Cardiac fibroblast (primary cell): ENCODE measurements around a stretch of chr6.

DNA sequence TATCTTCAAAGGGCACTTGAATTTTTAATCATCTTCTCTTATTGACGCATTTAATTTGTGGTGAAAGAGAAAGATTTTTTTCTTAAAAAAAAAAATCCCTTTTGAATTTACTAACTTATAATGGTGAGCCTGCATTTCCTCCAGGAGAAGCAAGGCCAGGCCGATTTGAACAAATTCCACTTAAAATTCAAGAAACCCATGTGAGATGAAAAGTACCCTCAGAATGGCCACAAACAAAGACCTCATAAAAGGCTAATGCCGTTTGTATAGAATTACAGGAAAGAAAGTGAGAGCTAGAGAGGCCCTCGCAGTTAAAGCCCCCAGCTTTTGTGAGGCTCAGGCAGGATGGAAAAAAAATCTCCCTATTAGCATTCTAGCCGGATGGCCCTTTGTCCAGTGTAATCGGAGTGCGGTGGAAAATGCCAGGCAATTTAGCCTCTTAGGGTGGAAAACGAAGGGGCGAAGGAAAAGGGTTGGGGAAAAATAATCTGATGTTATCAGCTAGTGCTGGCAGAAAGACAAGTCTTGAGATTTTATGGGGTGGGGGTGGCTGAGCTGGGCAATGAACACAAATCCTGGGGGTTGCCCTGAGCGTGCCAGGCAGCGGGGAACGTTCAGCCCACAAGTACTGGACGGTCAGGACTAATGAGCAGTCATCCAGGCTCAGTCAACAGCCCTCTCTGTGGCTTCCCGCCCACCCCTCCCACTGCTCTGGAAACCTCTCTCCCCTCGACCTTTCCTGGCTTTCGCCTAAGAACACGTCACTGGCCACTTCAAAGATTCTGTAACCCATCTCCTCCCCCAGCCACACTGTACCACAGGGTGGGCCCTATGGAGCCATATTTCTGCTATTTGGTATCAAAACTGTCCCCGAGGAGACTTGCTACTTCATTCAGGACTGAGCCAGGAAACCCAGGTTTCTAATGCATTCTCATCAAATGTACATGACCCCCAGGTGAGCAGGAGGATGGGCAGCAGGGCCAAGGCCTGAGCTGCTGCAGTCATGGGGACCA, 92.5 kb downstream of the PSMG4 start:
- RRBS = no CpG with 5 or more reads among the region's 18 CpGs

- RRBS = no CpG with 5 or more reads among the region's 15 CpGs
Observed at GRCh38 chr6:3377871-3378681, 78.8 kb downstream of the SLC22A23 start.

DNA sequence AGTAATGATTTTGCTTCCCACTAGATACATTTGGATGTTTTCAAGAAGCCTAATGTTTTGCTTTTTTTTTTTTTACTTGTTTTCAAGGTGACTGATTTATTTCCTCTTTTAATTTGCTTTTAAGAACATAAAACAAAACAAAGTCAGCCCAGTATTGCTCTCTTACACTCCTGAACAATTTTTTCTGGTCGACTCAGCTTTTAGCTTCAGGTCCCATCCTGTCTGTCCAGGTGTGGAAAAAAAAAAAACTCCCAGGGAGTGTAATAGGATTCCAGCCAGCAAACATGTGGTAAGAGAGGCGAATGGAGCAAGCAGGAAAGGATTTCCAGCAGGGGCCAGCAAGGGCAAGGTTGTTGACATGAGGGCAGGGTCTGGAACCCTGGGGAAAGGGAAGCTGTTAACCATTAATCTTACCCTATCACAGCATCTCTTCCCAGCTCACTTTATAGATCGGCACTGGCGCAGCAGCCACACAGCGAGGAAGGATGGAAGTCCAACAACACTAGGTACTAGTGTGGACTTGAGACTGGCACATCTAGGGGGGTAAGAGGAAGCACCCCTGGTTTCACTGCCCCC, 53.6 kb downstream of the SLC22A23 start:
- RRBS = no CpG with 5 or more reads among the region's 5 CpGs

GRCh38 chr6:3403692-3404484, 53.0 kb downstream of the SLC22A23 start:
- RRBS = no CpG with 5 or more reads among the region's 10 CpGs

DNA sequence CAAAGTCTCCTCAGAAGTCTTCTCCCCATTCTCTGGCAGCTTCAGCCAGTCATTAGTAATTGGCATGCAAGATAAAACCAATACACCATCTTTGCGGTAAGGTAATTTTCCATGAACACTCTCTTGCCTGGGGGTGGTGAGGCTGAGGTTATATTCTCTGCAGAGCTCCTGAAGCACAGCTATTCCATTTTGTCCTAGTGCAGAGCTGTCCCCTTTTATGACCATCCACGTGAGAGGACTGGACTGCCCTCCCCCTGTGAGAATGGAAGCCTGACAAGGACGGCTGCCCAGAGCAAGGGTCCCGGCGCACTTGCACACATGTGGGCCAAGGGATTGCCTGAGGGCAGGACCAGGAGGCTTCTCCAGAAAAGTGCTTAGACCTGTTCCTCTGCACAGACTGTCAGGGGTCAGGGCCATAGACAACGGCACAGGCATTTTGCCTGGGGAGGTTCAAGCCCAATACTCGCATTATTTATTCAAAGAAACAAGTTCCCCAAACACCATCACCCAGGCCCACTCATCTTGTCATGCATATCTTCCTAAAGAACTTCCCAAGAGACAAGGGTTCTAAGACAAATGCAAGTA, 48.2 kb downstream of the SLC22A23 start:
- RRBS = no CpG with 5 or more reads among the region's 7 CpGs

- RRBS = 2% methylated on average over 22 of the region's 87 CpGs
Observed at GRCh38 chr6:3750907-3751624, 447 bp downstream of the PXDC1 start.

DNA sequence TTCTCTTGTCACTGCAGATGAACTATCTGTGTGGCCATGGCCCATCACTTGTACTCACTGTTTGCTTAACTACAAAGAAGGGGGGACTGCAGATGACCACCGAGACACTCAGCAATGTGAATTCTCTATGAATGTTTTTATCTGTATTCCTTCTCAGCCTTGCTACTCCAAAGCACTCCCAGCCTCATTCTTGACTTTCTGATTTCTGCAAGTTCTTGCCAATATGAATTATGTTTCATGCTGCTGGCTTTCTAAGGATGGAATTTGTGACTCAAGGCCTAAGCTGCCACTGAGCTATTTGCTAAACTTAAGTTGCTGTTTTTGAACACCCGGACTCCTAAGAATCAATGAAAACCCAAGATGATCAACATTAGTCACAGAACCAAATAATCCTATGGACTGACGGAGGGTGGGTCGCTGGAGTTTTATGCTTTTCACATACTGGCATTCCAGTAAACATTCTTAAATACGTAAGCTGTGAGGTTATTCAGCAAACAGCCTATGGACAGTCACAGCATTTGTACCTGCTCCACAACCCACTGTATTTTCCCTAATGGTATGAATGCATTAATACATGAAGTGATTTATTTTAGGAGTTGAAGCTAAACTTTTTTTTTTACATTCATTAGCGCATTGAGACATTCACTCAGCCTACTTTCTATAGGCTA, 8.2 kb upstream of the PXDC1 start:
- RRBS = no CpG with 5 or more reads among the region's 6 CpGs

DNA sequence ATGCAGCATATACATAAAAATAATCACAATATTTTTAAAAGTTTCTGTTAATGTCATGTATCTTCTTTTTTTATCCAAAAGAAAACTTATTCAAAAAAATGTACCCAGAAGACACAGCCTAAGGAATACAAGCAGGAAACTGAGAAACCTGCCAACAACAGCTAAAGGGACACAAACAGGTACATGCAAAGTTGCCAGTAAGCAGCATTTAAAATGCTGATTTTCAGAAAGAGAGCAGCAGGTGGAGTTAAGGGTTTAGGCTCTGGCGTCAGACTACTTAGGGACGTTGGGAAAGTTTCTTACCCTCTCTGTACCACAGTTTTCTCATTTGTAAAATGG, 13.5 kb downstream of the ECI2 start:
- RRBS = no CpG with 5 or more reads among the region's 2 CpGs

GRCh38 chr6:4358168-4359404, 223.2 kb upstream of the ECI2 start:
- RRBS = no CpG with 5 or more reads among the region's 18 CpGs

DNA sequence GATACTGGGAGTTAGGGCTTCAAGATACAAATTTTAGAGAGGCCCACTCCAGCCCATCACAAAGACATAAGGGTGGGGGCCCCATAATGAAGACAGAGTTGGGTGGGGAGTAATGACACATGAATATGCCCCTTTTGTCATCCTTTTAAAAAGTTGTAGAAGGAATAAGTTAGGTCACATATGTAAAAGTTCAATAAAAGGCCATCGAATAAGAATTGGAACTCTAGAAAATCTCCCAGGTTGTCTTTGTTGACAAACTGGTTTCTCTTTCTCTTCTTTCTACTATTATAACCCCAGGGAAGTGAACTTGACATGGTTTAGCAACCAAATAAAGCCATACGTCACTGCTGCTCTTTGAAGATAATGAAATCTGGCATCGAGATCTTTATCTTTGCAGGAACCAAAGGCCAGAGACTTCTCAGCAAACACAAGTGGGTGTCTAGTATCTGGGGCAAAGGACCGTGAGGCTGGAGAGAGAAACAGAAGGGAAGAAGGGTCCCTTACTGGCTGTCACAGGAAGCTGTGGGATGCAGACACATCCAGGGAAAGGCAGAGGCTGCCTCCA, 286.7 kb upstream of the CDYL start:
- RRBS = no CpG with 5 or more reads among the region's 4 CpGs

- RRBS = no CpG with 5 or more reads among the region's 2 CpGs
Observed at GRCh38 chr6:4565140-4565418, 211.1 kb upstream of the CDYL start.

GRCh38 chr6:4615873-4616221, 160.4 kb upstream of the CDYL start:
- RRBS = no CpG with 5 or more reads among the region's 3 CpGs

DNA sequence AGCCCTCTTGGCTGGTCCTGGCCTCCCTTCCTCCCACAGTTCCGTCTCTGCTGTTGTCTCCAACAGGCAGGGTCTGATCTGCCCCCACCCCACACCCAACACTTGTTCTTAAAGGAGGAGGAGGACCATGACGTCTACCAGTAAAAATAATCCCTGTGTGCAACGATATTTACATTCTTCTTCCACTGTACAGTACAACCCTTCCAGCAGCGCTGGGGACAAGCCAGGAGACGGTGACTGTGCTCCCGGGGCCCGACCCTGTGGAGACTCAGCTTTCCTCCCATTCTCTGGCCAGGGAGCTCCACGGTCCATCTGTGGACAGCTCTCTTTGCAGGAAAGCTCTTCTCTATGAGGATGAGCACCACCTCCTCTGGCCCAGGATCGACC, 115.3 kb upstream of the CDYL start:
- RRBS = no CpG with 5 or more reads among the region's 9 CpGs

GRCh38 chr6:4797128-4797515, 20.9 kb downstream of the CDYL start:
- RRBS = no CpG with 5 or more reads among the region's 3 CpGs

DNA sequence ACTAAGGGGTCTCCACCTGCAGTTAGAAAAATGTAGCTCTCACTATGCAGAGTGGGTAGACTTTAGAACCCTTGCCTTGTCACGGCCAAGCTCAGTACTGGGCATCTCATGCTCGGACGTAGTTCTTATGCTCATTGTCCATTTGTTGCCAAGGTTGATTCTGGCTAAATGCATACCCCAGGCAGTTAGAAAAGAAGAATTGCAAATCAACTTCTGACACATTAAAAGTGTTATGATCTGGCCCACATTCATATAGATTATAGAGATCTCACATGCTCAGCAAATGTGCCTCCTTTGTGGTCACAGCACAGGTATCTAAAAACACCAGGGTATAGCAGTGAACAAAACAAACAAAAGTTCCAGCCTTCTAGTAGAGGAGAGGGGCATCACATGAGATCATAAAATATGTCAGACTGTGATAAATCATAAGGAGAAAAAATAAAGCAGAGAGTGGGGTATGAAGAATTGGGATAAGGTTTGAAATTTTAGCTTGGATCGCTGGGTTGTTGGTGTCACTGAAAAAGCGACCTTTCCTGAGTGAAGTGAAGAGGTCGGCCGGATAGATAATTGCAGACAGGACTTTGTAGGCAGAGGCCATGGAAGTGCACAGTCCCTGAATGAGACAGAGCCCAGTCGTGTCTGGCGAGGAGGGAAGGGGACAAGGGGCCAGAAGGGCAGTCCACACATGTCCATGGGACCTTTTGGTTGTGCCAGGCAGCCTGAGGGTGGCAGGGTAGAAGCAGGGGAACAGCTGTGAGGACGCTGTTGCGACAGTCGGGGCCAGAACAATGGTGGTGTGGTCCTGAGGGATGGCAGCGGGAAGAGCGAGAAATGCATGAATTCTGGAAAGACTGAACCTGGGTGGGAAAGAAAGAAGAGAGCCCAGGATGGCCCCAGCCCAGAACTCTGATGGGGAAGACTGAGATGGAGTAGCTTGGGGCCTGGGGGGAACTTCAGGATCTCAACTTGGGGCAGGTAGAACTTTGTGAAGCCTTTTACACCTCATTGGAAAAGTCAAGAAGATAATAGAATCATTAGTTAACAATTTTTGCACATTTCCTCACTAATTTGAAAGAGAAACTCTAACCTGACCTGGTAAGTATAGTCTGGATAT, 80.0 kb downstream of the CDYL start:
- RRBS = no CpG with 5 or more reads among the region's 14 CpGs

- RRBS = no CpG with 5 or more reads among the region's 4 CpGs
Observed at GRCh38 chr6:4879872-4880330, 103.7 kb downstream of the CDYL start.

DNA sequence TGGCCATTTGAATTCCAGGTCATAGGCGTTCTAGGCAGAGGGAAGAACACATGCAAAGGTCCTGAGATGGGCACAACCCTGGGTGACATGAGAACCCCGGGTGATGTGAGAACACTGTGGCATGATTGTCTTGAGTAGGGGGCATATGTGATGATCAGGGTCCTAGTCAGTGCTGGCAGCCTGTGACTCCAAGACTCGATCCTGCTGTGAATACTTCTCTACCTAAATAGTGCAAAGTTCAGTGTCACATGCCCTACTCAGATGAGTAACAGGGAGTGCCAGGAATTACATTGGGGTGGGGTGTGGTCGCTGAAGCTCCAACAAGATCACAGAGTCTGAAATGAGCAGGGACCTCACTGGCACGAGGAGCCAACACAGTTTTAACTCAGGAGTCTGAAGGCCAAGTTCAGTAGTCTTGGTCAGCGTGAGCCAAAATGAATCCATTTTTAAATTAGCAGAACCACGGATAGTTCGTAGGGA, 72.4 kb downstream of the RPP40 start:
- RRBS = no CpG with 5 or more reads among the region's 8 CpGs

GRCh38 chr6:5030562-5031116, 26.8 kb upstream of the RPP40 start:
- RRBS = no CpG with 5 or more reads among the region's 13 CpGs

- RRBS = 86% methylated on average over 1 of the region's 11 CpGs
Observed at GRCh38 chr6:5082465-5083202, 2.5 kb upstream of the PPP1R3G start.

GRCh38 chr6:5096442-5096932, 11.3 kb downstream of the PPP1R3G start:
- RRBS = no CpG with 5 or more reads among the region's 2 CpGs